GM19240 (cell line): ENCODE data around the gene MYO5C.

DNA sequence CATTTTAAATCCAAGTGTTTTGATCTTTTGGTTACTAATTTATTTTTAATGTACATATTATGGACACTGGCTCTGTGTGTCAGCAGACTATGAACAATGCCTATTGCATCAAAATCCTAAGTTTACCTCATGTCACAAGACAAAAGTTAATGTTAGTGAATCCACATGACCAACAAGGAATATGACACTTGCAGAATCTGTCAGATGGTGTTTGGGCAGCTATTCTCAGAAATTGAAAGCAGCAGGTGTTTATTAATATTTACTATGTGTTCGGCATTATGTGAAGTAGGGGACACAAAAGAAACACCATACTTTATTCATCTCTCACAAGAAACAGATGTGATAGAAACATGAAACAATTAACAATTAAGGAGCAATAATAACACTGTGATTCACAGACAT, 109.8 kb downstream of the GALK2 start:
- RRBS = no CpG with 5 or more reads among the region's 1 CpG

- RRBS = no CpG with 5 or more reads among the region's 33 CpGs
These were observed 27.0 kb upstream of the FGF7 start for GRCh38 chr15:49395798-49396765.

DNA sequence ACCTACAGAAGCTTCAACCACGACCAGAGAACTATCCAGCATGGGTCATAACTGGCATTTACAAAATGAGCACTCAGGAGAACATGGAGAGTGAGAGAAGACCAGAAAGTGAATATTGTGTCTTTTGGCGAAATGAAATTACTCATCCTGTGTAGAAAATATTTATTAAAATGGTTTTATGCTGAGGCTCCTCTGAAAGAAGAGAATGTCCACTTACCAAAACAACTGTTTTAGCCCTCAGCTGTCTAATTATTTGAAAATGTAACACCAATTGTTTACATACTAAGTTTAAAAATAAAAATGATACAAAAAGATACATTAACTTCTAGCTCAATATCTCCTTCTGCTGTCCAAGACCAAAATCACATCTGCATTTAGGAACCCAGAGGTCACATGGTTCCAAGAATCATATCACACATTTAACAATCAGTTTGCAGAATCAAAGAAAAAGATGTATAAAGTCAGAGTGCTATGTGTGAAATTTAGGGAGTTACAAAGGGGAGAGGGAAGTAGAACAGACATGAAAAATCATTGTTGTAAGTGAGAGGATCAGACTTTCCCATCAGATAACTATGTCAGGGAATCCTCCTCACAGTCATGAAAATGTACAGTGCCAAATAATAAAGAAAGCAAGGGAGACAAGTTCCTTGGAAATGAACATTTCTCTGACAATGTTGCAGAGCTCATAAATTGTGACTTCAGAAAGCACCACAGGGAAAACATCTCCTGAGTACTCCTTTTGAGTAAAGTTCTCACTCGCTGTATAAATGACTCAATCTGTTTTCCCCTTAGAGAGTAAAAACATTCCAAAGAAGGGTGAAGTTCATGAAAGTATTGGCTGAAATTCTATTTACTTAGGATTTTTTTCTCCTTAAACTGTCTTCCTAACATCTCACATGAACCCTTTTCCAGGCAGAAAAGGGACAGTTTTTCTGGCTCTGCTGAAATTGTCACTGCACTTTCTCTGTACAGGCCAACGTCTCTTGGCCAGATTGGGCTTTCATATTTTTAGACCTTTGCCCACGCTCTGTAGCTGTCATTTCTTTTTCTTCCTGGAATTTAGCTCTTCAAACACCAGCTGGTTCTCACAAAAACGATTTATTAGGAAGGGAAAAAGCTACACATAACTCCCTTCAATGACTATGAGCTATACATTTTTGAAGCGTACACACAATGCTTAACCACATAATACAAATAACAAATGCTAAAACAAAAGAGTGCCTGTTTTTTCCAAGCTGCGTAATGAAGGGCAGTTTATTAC, 216.5 kb downstream of the ATP8B4 start:
- RRBS = no CpG with 5 or more reads among the region's 8 CpGs

- RRBS = no CpG with 5 or more reads among the region's 4 CpGs
These were observed 6.8 kb downstream of the ATP8B4 start for GRCh38 chr15:50112089-50112726.

- RRBS = no CpG with 5 or more reads among the region's 4 CpGs
These were observed 20.7 kb downstream of the HDC start for GRCh38 chr15:50244713-50245268.

DNA sequence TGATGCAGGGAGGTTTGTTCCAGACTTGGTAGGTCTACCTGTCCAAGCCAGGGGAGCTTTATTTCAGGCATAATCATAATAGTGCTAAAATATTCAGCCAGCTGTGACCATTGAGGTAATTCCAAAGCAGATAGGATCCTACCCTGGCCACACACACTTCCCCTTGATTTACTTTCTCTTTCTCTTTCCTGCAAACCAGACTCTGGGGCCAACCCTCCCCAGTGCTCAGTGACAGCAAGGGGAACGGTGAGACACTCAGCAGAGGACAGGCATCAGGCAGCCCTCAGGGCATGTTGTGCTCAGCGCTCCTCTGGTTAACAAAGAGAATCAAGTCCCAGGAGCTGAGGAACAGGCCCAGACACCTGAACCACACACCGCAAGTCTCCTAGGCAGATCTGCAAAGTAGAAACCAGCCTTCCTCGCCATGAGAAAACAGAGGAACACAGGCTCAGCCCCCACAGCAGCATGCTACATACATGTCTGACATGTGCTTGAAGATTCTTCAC, 17.7 kb downstream of the HDC start:
- RRBS = no CpG with 5 or more reads among the region's 4 CpGs

DNA sequence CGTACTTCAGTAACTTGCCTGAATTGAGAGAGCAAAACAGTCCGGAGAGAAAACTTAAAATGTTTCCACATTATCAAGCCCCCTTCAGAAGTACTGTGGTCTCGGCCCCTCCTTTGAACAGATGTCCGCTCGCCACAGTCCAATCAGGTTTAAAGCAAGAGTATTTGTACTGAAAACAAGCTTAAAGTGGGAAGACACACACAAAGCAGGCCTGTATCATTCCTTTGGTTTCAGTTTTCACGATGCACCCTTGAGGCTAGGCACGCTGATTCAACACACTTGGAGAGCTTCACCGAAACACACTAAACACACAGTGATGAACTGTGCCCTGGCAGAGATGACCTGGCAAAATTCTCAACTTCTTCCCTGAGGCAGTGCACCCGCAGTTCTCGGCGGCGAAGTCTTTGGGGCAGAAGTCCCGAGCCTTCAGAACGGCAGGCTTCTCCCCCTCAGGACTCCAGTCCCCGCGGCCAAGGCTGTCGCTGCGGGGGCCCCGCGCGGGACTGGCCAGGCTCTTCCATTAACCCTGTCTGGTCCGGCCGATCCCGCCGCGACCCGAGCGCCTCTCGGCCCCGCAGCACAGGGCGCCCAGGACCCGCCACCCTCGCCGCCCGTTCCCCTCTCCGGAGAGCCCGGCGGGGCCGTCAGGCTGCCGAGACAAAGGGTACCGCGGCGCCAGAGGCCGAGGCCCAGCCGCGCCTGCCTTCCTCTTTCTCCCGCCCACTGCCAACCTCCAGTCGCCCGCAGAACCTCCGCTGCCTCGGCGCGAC, 953 bp downstream of the GABPB1 start:
- RRBS = 1% methylated on average over 13 of the region's 53 CpGs

GRCh38 chr15:50574394-50575153, 28.1 kb upstream of the USP50 start:
- RRBS = no CpG with 5 or more reads among the region's 3 CpGs

GRCh38 chr15:50635625-50635824, 51.1 kb downstream of the TRPM7 start:
- RRBS = no CpG with 5 or more reads among the region's 5 CpGs

DNA sequence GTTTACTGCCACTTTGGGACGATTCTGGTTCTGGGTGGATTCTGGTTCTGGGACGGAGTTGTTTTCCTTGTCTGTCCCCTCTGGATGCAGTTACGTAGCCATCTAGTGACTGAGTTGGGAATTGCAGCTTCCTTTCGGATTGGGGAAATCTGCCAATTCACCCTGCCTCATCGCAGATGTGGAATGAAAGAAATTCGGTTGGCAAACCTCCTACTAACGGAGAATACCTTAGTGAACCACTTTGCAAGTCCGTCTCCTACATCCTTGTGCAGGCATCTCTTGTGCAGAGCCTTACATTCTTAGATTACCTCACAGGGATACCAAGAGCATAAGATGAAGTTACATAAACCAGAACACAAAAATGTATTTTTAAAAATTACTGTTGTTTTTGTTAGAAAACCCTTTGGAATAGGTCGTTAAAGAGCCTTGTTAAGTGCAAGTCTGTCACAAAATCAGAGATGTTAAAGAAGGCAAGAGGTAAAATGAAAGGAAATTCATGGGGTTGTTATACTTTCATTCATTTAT, 31.4 kb upstream of the AP4E1 start:
- RRBS = no CpG with 5 or more reads among the region's 9 CpGs

DNA sequence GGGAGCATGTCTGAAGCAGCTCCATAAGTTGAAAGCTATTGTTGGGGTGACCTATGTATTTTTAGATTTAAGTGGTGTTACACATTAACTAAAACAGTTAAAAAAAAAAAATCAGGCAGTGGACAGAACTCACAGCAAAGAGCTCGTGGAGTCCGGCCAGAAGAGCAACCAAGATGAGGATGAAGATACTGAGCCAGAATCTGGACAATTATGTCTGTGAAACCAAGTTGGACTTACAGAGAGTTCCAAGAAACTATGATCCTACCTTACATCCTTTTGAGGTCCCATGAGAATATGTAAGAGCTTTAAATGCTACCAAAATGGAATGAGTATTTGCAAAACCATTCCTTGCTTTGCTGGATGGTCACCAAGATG, 36.0 kb downstream of the AP4E1 start:
- RRBS = no CpG with 5 or more reads among the region's 2 CpGs

- RRBS = no CpG with 5 or more reads among the region's 1 CpG
These were observed 110.1 kb downstream of the CYP19A1 start for GRCh38 chr15:51228400-51228649.

DNA sequence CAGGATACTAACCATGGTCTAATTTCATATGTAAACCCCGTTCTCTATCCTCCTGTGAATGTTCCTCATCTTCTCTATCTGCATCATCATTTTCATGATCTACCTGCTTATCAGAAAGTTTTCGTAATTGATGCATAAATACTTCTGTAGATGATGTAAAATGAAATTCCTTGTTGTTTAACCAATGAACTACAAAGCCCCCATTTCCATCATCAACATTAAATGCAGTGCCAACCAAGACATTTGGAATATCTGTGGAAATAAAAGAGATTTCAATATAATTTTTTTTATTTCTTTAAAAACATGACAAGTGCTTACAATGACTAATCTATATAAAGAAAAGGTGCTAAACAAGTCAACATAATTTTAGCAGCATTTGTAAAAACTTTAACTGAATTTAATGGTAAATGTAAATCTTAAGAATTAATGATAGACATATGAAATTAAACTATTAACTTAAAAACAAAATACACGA, 84.3 kb downstream of the DMXL2 start:
- RRBS = no CpG with 5 or more reads among the region's 3 CpGs

GRCh38 chr15:51629438-51630048, 7.0 kb upstream of the DMXL2 start:
- RRBS = no CpG with 5 or more reads among the region's 2 CpGs

- RRBS = no CpG with 5 or more reads among the region's 1 CpG
These were observed 37.1 kb downstream of the TMOD3 start for GRCh38 chr15:51866500-51867077.

GRCh38 chr15:52076834-52077707, 35.5 kb downstream of the BCL2L10 start:
- RRBS = no CpG with 5 or more reads among the region's 8 CpGs

GRCh38 chr15:52256828-52257388, 38.7 kb downstream of the MYO5C start:
- RRBS = no CpG with 5 or more reads among the region's 5 CpGs

DNA sequence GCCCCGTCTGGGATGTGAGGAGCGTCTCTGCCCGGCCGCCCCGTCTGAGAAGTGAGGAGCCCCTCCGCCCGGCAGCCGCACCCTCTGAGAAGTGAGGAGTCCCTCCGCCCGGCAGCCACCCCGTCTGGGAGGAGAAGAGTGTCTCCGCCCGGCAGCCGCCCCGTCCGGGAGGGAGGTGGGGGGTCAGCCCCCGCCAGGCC, 9.7 kb downstream of the MYO5C start:
- RRBS = no CpG with 5 or more reads among the region's 17 CpGs

- RRBS = 5% methylated on average over 36 of the region's 67 CpGs
These were observed at the start of gene MYO5C for GRCh38 chr15:52295432-52296314. Gene MYO5C, minus strand, starts transcription at chr15:52295804.

DNA sequence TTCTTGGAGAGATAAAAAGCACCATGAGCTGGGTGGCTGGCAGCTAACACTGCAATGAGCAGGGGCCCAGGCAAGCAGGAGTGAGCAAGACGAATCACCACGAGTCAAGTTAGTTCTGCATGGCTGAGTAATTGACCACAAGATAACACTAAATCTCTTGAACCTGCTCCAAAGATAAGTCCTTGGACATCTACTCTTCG, 100.9 kb downstream of the MYO5A start:
- RRBS = no CpG with 5 or more reads among the region's 3 CpGs